Mesenchymal stem cell of adipose (primary cell): Measurements from ENCODE around the genes ROCK1 and GATA6.

DNA sequence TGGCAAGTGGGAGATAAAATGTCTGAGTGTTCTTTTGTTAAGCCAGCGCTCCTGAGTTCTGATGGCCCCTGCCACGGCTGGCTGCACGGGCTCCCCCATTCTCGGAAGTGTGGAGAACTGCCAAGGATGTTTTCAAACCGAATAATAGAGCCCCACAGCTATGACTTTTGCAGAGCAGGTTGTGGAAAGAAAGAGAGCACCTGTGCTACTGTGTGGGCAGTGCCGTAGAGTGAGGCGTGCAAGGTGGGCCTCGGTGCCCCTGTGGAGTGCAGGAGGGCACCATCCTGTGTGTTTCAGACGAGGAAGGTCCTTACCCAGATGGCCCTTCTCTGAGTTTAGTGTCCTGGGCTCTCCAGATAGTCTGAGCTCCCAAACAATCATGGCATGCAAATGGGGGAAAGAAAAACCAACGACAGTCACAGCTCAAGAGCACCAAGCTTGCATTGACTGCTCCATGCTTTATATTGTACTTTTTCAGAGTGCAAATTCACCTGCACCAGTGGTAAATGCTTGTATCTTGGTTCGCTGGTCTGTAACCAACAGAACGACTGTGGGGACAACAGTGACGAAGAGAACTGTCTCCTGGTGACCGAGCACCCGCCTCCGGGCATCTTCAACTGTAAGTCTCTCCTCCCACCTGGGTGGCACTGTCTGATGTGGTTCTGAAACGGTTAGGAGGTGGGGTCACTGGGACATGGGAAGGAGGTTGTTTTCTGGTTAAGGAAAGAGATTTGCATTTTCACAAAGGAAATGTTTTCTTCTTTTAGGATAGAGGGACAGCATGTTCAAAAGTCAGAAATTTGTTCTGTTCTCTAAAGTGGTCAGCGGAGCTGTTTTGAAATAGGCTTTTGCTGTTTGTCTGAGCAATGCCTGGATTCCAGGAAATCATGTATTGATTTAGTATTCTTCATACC, 219.5 kb downstream of the LDLRAD4 start:
- CAGE, long polyA plus RNA = no peak

DNA sequence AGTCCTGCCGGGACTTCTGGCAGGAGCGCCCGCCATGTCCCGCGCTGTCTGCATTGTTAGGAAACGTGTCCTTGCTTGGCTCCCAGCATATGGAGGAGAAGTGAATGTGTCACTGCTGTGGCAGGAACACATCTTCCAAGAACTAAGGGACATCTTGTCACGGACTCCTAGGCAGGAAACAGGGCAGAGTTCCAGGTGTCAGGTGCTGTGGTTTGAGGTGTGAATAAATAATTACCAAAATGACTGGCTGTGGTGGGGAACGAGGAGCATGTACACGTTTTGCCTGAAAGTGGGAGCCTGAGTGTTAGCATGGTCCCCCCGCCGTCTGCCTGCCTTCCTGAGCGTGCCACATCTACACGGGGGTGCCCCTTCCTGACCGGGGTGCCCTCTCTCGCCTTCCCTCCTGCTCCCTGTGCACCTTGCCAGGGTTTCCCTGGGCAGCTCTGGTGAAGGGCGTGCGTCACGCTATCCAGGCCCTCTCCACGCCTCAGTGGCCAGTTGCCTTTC, 237.5 kb downstream of the LDLRAD4 start:
- CAGE, long polyA plus RNA = no peak

DNA sequence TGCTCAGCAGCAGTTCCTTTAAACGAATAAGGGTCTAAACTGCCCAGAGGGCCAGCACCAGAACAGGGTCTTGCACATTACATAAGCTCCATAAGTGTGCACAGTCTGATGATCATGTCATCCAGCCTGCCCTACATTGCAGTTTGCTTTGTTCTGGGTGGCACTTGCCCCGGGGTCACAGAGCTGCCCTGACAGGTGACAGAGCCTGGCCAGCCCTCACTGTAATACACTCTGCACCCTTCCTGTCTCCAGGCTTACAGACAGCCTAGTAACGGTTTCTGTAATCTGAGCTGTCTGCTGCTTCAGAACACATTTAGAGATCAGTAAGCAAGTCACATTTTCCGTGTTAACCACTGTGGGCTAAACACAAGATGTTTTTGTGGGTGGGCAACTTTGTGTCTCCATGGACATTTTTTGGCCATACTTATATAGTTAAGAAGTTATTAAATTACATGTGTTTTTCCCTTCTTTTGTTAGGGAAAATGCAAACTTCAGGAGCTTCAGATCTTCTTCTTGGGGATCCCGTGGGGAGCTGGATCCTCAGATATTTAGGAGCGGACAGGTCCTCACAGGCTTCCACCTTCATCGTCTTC, 213.2 kb downstream of the FAM210A start:
- CAGE, long polyA plus RNA = no peak

DNA sequence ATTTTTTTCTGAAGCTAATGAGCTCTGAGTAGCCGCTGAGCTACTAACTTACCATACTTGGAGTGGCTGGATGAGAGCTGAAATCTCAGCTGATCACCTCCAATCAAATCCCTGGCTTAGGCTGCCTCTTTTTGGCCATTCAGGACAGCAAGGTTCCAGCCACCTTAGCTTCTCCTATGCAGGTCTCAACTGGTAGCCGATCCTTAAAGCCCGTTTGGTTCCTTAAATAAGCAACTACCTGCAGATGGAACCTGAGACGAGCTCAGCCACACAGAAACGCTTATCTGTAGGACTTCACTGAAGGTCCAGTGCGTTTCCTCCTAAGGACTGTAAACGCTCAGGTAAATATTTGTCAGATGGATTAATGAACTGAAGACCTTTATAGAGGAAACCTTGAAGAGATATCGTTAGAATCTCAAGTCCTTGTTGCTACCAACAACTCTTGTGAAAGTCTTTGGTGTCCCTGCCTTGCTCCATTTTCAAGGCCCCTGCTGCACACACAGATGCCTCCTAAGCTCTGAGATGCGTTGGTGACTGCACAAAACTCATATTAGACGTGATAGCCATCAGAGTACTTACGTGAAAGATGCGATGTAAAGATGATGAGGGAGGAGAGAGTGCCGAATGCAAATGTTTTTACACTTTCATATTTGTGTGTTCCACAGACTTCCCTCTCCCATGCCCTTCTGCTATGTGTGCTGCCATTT, 117.7 kb downstream of the FAM210A start:
- CAGE, long polyA plus RNA = no peak

GRCh38 chr18:14688391-14688866, 59.5 kb upstream of the ANKRD30B start:
- CAGE, long polyA plus RNA = no peak

DNA sequence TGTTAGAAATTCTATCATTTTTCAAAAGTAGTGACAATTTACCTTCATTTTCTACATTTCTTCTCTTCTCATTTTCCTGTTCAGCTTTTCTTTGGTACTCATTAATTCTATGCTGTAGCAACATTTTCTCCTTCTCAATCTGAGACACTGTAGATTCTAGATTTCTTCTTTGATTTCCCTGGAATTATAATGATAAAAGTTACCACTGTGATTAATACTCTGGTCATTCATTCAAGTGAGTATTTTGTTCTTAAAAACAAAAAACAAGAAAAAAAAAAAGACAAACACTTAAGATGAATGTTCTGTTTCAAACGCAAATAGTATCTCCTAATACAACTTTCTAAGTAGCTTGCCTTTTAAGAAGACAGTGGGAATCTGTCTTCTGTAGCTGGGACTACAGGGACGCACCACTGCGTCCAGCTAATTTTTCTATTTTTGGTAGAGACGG, 103.6 kb downstream of the ROCK1 start:
- CAGE, long polyA plus RNA = no peak

DNA sequence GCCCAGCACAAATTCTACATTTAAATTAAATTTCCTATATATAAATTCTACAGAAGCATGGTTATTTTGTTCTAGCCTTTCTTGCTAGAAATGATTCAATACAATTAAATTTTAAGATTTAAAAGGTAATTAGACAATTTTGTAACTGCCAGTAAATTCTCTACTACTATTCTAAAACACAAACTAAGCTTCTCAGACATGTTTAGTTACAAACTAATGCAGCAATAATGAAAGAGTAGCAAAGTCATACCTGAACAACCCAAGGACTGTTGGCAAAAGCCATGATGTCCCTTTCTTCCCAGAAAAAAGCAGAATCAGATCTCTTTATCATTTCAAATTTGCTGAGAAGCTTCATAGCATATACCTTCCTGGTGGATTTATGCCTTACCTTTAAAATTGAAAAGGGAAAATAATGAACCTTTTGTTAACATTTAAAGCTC, 62.8 kb downstream of the ROCK1 start:
- CAGE, long polyA plus RNA = no peak

DNA sequence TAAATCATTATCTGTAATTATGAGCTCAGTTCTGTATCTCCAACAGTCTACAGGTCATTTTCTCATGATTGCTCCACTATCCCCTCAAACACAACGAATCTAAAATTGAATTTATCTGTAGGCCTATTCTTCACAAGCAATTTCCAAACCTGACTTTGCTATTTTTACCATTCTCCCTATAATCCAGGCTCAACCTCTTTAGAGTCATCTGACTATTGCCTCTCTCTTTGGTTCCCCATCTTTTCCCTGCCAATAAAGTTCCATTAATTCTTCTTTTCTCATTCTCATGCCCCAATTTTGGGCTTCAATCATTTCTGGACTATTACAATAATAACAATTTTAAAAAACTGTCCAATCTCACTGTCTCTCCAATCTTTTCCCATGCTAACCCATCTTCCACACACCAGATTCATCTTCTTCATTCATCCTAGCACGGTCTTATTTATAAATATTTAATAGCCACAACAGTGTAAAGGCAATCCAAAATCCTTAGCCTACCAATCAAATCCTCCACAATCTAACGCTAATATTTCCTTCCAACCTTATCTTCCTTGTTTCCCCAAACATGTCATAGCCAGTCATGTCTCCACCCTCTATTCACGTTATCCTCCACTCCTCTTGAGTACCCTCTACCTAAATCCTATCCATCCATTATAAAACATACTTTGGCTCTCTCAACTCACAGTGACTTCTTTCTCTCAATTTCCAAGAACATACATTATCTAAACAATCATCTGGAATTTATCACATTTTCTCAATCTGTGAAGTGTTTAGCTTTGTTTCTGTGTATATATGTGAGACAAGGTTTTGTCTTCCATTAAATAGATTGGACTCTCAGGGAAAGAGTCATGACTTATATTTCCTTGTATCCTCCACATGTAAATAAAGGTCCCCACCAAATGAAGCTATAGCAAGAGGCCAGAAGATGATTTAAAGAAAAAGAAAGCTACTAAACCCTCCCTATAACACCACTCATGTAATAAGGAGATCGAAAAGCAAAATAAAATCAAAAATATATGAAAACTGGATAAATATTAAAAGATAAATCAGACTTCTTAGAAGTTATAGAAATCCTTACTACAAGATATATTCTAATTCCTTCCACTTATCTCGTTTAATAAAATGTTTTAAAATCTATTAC, 2.8 kb downstream of the ROCK1 start:
- CAGE, long polyA plus RNA = no peak

GRCh38 chr18:21111432-21111899, at the start of gene ROCK1:
Gene ROCK1, minus strand, starts transcription at chr18:21111813.
- CAGE, long polyA plus RNA = no peak

GRCh38 chr18:21131697-21132288, 20.2 kb upstream of the ROCK1 start:
- CAGE, long polyA plus RNA = no peak

- CAGE, long polyA plus RNA = no peak
Measured at GRCh38 chr18:21779327-21779898, 38.8 kb downstream of the MIB1 start.

DNA sequence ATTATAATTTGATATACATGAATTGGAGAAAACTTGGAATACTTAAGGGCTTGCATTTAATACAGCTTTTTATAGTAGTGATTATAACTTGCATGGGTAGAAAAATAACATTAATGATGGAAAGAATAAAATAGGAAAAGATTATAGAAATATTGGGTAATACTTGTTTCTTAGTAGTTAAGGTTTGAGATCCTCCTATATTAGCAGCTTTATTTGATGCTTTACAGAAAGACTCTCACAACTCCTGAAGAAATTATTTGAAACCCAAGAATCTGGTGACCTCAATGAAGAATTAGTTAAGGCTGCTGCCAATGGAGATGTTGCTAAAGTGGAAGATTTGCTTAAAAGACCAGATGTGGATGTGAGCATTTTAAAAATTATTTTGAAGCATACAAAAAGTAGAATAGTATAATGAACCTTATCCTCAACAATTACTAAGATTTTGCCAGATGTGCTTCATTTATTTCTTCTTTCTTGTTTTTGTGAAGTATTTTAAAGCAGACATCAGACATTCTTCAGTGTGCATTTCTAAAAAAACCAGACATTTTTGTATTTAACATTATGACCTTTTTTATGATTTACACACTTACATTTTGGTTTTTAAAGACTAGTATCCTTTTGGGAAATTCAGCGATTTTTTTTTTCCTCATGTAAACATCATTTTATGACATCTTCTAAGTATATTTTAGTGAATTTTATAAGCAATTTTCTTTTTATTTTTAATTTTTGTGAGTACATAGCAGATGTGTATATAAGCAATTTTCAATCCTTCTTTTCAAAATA, 59.2 kb downstream of the MIB1 start:
- CAGE, long polyA plus RNA = no peak

DNA sequence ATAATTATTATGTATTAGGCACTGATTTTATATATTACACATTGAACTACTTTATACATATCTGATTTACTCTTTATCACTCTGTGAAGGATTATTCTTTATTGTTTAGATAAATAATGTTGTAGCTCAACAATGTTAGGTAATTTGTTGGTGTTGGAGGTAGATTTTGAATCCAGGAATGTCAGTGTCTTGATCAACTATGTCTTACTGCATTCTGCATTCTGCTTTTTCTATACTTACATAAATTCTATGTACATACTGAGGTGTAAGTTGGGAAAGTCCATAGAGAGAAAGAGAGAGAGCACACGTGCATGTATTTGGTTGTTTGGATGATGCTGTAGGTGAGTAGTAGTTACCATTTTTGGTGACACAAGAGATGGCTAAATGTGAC, 111.4 kb downstream of the MIB1 start:
- CAGE, long polyA plus RNA = no peak

- CAGE, long polyA plus RNA = no peak
Measured at GRCh38 chr18:21980593-21980982, 188.8 kb upstream of the GATA6 start.

DNA sequence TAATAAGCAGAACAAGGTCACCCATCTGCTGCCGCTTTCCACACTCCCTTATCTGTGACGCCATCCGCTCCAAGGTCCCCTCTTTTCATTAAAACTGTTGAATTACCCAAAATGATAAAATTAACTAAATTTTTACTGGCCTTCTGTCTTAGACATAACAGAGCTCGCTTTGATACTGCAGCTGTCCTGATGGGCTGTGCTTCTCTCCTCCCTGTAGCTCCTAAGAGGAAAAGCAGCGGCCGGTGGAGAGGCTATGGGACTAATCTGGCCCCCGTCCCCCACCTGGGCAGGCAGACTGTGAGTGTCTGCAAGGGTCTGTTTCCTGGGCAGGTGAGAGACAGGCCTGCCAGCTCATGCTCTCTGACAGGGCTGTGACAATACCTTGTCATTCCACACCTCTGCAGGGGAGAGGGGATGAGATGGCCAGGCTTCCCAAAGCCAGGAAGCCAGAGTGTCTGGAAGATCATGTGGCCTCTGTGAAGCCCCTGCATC, 142.6 kb upstream of the GATA6 start:
- CAGE, long polyA plus RNA = no peak

DNA sequence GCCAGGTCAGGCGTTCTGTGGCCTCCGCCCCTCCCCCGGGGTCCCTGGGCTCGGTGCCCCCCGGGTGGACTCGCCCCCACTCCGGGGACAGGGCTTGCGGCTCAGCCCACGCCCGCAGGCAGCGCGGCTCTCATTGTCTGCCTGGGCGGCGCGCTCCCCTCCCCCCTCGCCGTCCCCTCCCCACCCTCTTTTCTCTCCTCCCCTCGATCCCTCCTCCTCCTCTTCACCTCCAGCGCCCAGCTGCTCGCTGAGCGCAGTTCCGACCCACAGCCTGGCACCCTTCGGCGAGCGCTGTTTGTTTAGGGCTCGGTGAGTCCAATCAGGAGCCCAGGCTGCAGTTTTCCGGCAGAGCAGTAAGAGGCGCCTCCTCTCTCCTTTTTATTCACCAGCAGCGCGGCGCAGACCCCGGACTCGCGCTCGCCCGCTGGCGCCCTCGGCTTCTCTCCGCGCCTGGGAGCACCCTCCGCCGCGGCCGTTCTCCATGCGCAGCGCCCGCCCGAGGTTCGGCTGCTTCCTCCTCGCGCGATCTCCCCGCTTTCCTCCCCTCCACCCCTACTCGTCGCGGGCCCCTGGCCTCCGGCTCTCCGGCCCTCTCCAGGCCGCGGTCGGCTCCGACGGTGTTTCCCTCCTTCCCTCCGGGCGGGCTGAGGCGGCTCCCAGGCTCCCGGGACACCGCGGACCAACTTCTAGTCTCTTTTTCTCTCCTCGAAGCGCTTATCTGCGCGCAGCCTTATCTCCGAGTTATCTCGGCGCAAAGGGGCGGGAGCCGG, at the start of gene GATA6:
Gene GATA6, plus strand, starts transcription at position 408 of the 770 bp plus-strand sequence.
- CAGE, long polyA plus RNA = no peak

- CAGE, long polyA plus RNA = no peak
Measured at GRCh38 chr18:22173787-22174888, 4.7 kb downstream of the GATA6 start.

DNA sequence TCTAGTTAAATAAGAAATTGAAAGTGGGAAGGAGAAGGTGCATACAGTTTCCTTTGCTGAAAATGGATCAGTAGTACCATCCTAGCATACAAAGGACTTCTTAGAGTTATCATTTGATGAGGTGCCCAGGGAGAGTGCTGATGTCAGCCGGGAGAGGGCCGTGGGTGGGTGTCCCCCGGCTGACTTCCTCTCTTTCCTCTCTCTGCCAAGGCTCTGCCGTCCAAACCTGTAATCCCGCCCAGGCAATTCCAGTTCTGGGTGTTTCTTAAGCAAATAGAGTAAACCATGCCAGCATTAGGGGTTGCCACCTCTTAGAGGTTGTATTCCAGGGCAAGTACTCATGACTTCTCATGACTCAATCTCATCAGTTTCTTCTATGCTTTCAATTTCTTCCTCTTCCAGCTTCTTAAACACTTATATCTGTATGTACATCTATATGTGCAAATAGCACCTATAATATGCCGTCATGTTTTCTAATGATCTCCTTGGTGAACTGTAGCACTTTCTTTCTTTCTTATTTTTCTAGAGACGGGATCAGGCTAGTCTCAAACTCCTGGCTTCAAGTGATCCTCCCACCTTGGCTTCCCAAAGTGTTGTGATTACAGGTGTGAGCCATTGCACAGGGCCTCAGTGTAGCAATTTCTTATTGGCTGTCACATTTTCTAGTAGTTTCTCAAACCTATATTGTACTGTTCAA, 117.3 kb downstream of the GATA6 start:
- CAGE, long polyA plus RNA = no peak

DNA sequence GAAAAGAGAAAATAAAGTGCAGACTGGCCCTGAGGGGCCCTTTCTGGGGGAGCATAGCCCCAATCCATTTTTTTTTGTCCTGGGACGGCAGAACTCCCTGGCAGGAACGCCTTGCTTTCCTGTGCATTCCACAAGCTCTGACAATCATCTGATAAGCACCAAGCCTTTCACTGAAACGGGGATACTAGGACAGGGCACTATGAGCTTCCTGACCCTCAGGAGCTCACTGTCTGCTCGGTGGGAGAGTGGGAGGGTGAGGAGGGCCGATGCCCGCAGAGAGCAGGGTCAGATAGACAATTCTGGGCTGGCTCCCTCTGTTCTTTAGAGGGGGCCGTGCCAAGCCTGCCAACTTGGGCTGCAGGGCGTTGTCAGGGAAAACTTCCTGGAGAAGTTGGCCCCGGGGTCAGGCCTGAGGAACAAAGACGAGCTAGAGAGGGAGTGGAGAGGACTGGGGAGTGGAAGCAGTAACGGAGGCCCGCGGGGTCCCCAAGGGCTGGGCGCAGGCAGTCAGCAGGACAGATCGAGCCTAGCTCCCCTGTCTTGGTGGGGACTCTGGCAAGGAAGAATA, 82.0 kb downstream of the CTAGE1 start:
- CAGE, long polyA plus RNA = no peak

DNA sequence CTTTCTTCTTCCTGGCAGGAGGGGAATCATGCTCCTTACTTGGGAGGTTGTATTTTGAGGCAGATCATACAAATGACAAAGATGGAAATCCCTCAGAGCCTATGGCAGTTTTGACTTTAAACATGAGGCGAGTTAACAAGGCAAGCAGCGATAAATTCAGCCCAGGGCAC, 68.4 kb downstream of the CTAGE1 start:
- CAGE, long polyA plus RNA = no peak